Hepatocyte (in vitro differentiated cells and primary cell): ENCODE measurements around a stretch of chrX.

- RAMPAGE, long total RNA, result no peak
- RRBS, result no CpG with 5 or more reads among the region's 13 CpGs
Measured at GRCh38 chrX:66930619-66930990, 291.7 kb upstream of the EDA2R start.

GRCh38 chrX:68533934-68534745 is 35.3 kb downstream of the YIPF6 start:
- RAMPAGE, long total RNA, result no peak
- RRBS, result no CpG with 5 or more reads among the region's 11 CpGs

DNA sequence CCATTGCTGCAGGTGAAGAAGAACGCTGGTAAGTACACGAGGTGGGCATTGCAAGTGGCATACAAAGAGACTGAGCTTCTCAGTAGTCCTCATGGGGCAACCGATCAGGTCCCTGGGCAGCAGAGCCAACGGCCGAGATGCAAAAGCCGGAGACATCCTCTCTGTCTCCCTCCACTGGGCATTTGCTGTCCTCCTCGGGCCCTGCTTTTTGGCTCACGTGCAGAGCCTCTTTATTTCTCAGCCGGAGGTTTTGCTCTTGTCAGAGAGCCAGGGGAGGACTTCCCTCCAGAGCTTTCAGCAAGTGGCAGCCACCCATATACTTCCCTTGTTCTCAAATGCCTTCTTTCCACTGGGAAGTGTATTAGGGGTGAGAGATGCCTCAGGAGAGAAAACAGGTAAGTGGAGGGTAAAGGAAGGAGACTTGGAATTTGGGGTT is 18.1 kb downstream of the STARD8 start:
- RAMPAGE, long total RNA, result no peak
- RRBS, result 36% methylated on average over 3 of the region's 9 CpGs

- RAMPAGE, long total RNA, result no peak
- RRBS, result 15% methylated on average over 13 of the region's 63 CpGs
Measured at GRCh38 chrX:68693827-68694944, 46.7 kb downstream of the STARD8 start.

DNA sequence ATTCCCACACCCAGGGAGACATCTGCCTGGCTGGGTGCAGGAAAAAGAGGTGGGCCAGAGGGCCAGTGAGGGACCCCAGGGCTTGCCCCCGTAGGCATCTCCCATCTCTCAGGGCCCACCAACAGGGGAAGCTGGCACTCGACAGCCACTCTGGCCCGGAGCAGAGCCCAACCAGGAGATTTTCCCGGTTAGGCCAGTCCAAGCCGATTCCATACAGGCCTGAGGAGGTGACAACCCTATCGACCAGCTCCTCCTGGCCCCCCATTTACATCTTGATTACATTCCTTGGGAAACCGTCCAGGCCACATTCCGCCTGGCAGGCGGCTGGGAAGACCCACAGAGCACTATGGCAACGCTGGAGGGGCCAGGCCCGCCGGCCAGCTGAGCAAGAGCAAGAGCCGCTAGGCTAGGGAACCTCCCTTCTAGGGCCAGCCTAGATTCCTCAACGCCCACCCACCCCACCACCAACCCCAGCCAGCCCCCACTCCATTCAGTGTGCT is 161.1 kb downstream of the EFNB1 start:
- RAMPAGE, long total RNA, result no peak
- RRBS, result no CpG with 5 or more reads among the region's 14 CpGs

DNA sequence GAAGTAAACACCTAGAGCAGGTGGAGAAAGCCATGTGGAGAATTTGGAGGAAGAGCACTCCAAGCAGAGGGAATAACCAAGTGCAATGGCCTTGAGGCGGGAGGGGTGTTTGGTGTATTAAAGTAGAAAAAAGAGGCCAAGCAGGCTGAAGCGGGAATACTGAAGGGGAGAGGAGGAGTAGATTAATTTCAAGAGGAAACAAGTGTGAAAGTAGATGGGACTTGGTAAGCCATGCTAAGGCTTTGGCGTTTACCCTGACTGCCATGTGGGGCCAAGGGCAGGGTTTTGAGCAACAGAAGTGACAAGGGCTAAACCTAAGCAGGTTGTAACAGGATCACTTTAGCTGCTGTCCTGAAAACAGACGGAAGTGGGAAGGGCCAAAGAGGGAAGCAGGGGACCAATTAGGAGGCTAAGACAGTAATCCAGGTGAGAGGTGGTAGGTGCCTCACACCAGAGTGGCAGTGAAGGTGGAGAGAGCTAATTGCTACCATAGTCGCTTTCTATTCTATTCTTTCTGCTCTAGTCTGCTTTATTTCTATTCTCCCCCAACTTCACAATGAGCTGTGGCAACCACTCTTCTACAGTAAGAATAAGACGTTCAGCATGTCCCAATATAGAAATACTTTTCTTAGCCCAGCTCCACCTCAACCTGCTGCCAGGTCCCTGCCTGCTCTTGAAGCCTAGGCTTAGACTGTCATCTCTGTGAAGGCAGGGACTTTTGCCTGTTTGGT is 166.5 kb downstream of the PJA1 start:
- RAMPAGE, long total RNA, result no peak
- RRBS, result no CpG with 5 or more reads among the region's 6 CpGs

DNA sequence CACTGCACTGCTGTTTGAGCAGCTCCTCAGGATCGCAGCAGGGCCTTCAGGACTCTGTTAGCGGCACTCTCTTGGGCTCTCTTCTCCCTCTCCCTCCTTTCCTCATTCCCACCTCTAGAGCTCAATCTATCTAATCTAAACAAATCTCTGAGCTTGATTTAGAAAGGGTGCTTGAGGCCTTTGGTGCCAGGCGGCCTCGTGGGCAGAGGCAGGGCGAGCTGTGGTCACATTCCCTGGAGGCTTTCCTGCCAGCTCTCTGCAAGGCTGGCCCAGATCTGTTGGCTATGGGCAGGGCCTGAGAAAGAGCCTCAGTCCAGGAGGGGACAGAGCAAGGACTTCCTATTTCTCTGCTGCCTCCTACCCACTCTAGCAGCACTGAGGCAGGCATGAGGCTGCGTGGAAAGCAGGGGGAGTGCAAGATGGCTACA is 38.6 kb downstream of the PJA1 start:
- RAMPAGE, long total RNA, result no peak
- RRBS, result no CpG with 5 or more reads among the region's 6 CpGs

- RAMPAGE, long total RNA, result no peak
- RRBS, result no CpG with 5 or more reads among the region's 3 CpGs
Measured at GRCh38 chrX:69262191-69262414, 96.8 kb upstream of the PJA1 start.

DNA sequence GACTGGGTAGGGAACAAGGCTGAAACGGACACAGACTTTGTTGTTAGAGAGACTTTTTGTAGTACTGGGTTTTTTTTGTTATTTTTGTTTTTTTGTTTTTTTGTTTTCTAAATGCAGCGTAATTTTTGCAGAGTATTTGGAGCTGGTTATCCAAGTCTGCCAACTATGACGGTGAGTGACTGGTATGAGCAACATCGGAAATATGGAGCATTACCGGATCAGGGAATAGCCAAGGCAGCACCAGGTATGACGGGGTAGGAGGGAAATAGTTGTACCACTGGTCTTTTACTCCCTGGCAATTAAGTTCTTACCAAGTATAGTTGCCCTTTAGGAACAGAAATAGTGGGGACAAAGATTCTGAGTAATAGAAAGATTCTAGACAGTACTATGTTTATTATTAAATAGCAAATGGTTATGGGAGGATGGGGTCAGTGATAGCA is 16.9 kb downstream of the IGBP1 start:
- RAMPAGE, long total RNA, result no peak
- RRBS, result no CpG with 5 or more reads among the region's 6 CpGs

- RAMPAGE, long total RNA, result no peak
- RRBS, result 16% methylated on average over 29 of the region's 56 CpGs
Measured at GRCh38 chrX:70451816-70453097, 7.6 kb downstream of the DLG3 start.

DNA sequence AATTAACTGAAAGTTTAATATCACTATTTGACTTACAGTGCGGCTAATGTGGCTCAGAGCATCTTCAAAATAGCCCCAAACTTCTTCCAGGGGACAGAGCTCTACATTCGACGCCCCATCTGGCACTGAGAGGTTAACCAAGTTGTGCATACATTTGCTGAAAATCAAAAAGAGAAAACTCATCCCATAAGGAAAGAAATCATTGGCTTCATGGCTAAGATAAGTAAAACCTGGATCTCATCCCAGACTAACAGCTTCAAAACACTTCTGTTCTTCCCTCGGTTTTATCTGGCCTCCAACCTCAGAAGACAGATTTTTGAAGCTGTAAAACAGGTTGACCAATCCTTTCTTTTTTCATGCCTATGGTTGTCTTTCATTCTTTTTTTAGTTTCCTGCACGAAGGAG is 107.5 kb downstream of the DLG3 start:
- RAMPAGE, long total RNA, result no peak
- RRBS, result no CpG with 5 or more reads among the region's 5 CpGs

DNA sequence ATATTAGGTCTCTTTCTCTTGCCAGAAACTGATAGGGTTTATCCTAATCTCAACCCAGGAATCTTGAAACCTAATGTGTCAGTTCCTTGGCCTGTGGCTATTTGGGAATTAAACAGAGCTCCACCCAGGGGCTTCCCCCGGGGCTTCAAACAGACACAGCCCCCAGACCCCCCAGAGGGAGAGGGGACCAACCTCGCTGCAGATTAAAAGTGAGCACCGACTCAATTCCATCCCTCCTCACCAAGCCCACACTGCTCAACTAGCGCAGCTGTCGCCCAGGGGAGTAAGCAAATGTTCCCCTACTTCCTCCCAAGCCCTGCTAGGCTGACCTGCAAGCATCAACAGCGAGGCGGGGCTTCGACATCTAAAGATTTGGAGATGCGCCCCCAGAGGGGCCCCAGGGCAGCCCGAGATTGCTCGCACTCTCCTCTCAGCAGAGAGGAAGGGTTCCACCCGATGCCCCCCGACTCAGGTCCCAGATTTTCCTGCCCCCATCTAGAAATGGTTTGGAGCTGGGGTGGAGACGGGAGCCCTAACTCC is 524 bp downstream of the SLC7A3 start:
- RAMPAGE, long total RNA, result no peak
- RRBS, result no CpG with 5 or more reads among the region's 14 CpGs

GRCh38 chrX:71106209-71106580 is 345 bp downstream of the CXorf65 start:
- RAMPAGE, long total RNA, result no peak
- RRBS, result no CpG with 5 or more reads among the region's 4 CpGs

GRCh38 chrX:71164129-71164583 is 19.5 kb downstream of the NLGN3 start:
- RAMPAGE, long total RNA, result no peak
- RRBS, result 83% methylated on average over 4 of the region's 11 CpGs

GRCh38 chrX:71217264-71217894 is 5.6 kb upstream of the GJB1 start:
- RAMPAGE, long total RNA, result no peak
- RRBS, result no CpG with 5 or more reads among the region's 7 CpGs

GRCh38 chrX:71252466-71253605 is 1.1 kb downstream of the ZMYM3 start:
- RAMPAGE, long total RNA, result no peak
- RRBS, result no CpG with 5 or more reads among the region's 16 CpGs

DNA sequence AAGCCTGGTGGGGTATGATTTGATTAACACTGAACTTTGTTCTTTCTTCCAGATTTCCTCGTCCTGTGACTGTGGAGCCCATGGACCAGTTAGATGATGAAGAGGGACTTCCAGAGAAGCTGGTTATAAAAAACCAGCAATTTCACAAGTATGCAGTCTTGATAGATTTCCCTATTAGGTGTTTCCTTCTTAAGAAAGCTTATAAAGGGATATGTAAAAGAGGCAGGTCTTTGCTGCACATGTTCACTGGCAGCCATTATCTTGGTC is 5.1 kb upstream of the ITGB1BP2 start:
- RAMPAGE, long total RNA, result no peak
- RRBS, result no CpG with 5 or more reads among the region's 1 CpG

- RAMPAGE, long total RNA, result no peak
- RRBS, result no CpG with 5 or more reads among the region's 19 CpGs
Measured at GRCh38 chrX:71532775-71533005, 214 bp upstream of the OGT start.

GRCh38 chrX:71537772-71538152 is 4.9 kb downstream of the OGT start:
- RAMPAGE, long total RNA, result no peak
- RRBS, result no CpG with 5 or more reads among the region's 9 CpGs

- RAMPAGE, long total RNA, result no peak
- RRBS, result no CpG with 5 or more reads among the region's 4 CpGs
Measured at GRCh38 chrX:71567325-71567792, 10.9 kb upstream of the GCNA start.